Vein endothelial cell (primary cell): ENCODE measurements around a stretch of chr1.

DNA sequence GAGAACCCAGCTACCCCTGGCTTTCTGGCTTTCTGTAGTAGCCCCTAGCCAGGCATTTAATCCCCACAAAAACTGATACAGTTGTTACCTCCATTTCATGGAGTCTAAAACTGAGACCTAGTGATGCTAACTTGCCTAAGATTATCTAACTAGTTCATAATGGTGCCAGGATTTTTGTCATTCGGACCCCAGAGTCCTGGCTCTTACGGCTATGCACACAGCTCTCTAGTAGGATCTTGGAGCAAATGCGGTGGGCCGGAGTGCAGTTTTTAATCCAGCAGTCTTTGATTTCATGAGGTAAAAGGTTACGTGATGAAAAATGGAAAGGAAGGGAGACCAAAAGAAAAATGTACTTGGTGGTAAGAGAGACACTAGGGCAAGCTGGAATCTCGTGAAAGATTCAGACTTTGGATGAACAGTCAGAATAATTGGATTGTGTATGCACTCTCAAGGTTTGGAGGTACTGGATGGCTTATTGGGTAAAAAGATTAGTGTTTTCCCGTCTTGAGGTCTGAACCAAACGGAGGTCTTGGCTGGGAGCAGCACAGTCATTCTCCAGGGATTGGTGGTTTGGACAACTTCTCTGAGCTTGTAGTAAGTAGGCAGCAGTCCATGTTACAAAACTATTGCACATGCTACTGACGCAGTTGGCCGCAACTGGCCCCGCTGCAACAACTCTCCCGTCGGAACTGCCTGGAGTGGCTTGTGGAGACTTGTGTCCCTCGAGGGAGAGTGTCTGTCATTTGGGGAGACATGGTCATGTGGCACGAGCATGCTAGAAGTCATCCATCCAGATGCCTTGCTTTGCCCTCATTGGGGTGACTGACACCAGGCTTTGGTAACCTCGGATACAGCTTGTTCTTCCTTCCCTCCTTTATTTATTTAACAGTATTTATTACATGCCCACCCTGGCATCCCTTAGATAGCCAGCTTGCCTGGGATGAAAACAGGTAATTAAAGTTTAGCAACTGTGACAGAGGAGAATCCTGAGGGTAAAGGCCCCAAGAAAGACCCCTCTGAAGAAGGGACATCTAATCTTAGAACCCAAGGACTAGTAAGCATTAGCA lies 276.1 kb downstream of the TM2D1 start:
- CAGE, long polyA plus RNA = no peak

GRCh38 chr1:61450240-61451263 lies 274.4 kb downstream of the TM2D1 start:
- CAGE, long polyA plus RNA = no peak

DNA sequence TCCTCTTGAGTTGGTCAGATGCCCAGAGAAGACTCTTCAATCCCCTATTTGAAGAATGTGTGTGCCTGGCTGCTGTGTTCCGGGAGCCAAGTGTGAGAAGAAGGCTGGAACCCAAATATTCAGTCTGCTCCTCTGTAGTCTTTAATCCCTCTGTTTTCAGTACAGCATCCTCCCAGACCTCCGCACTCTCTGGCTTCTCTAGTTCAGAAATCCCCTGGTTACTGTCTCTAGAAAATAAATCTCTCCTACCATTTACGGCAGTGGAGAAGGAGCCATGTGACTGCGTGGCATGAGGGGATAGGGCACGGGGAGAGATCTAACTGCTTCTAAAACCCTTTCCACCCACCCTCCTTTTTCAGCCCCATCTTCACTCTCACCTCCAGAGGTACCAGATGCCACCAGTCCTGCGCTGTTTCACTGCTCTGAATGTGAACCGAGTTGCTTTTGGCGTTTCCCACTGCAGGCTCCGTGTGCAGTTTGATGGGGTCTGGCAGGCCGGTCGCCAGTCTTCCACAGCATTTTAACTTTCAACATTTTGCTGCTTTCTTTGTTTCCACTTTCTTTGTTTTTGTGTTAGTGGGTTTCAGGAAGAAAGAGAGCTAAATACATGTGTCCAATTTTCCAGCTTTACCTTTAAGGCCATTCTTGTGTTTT lies 133.2 kb downstream of the TM2D1 start:
- CAGE, long polyA plus RNA = no peak

DNA sequence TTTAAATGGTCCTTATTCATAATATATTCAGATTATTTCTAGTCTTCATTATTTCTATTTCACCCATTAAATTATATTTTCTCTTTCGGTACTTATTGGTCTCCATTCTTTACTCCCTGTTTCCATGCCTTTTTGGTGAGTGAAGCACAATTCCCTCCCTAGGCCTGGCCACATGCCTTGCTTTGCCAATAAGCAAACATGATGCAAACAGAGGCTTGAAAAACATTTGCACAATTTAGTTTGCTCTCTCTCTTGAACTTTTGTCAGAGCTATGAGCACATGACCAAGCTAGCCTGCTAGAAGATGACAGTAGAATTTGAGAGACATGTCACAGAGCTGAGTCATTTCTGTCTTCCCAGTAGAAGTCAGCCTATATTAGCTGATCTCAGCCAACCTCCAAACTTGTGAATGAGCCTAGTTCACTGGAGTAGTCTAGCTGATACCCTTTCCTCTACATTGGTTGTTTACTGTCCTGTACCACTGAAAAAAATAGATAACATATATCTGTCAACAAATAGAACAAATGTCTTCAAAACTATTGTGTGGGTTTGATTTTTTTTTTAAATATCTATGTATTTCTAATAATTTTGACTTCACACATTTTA lies 24.6 kb downstream of the ANGPTL3 start:
- CAGE, long polyA plus RNA = no peak

GRCh38 chr1:62800813-62801138 lies 16.8 kb downstream of the ATG4C start:
- CAGE, long polyA plus RNA = no peak

- CAGE, long polyA plus RNA = no peak
Measured at GRCh38 chr1:63487664-63488135, 35.3 kb downstream of the ITGB3BP start.

DNA sequence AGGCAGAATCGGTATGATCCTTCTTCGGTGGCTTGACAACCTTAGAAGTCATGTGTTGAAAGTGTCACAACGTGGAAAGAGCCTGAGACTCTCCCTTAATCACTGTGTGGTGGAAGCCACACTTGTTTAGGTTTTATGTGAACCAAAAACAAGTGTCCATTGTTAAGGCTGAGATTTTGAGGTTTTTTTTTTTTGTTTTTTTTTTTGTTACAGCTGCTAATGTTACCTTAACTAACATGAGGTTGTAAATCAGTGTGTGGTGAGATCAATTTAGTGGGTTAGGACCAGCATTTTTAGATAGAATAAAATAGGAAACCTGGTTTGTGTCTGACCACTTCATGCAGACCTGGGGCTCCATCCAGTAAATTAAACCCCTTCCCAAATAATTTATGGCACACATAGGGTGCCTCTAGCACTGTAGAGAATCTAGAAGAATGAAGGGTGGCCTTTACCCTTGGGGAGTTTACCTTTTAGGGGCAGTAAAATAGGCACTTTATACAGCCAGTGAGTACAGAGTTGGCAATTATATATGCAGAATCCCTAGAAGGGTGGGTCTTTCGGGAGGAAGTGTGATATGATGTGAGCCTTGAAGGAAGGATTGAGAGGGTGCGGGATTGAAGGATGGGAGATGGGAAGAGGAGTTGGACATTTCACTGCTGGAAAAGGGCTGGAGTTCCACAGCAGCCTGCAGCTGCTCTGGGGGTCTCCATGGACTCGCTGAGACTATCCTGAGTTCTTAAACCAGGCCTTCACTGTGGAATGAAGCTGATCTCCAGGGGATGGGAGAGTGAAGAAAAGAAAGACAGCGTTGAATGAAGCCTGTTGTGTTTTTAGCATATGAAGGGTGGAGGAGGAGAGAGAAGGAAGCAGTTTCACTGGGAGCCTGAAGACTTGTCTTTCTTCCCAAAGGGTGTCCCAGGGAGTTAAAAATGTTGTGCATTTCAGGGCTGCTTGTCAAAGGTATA lies 8.8 kb downstream of the ROR1 start:
- CAGE, long polyA plus RNA = no peak

DNA sequence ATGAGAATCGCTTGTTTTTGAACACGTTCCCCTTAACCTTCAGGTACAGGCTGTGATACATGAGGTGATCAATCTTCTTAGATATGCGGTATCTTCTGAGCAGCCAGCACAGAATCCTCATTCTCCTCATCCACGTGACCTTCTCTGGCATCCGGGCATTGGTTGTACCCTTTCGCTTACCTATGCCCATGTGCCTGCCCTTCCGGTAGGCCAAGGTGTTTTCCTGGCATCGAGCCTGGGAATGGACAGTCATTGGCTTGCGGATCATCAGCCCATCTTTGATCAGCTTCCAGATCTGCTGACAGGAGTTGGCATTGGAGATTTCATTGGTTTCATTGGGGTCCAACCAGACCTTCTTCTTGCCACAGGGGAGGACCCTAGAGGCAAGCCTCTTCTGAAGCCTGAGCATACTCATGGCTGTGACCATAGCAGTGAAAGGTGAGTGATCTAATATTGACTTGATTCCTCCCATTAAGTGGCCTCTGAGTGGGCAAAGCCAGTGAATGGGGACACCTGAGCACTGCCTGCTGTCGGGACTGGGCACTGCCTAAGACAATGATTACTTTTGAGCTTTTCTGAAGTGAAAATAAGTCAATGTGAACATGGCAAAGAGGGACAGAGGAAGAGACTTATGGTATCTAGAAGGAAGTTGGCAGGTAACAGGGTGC lies 15.2 kb downstream of the ROR1 start:
- CAGE, long polyA plus RNA = no peak

GRCh38 chr1:63892384-63893475 lies 118.9 kb downstream of the ROR1 start:
- CAGE, long polyA plus RNA = no peak

- CAGE, long polyA plus RNA = no peak
Measured at GRCh38 chr1:64474561-64475263, 4.8 kb downstream of the CACHD1 start.

DNA sequence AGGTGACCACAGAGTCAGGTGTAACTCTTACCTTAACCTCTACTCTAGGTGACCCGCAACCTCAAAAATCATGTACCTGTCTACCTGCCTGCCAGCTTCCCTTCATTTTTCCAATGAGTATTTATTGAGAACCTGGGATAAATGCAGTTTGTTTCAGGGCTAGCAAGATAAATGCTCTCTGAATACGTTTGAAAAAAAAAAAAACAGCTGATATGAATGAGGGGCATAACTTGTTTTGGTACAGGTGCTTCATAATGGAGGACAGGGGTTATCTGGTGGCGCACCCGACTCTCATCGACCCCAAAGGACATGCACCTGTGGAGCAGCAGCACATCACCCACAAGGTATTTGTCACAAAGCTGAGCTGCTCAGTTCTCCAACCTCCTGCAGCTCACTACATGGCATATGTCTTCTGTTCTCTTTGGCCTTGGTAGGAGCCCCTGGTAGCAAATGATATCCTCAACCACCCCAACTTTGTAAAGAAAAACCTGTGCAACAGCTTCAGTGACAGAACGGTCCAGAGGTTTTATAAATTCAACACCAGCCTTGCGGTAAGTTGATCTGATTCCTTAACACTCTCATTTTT lies 71.9 kb upstream of the RAVER2 start:
- CAGE, long polyA plus RNA = no peak

DNA sequence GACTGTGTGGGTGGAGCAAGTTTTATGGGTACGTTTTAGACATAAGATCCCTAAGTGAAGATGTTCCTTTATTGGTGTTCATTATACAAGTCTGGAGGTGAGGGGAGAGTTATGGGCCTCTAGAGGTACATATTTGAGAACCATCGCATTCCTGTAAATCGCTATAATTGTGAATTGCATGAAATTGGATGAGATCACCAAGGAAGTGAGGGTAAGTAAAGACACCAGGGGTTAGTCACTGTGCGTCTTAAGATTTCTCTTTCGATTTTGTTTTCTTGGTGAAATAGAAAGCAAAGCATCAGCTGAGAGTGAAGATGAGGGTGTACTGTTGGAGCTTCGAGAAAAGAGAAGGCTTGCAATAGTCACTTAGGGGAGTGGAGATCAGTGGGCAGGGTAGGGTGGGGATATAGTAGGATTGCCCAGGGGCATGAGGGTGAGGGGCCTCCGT lies 82.1 kb downstream of the RAVER2 start:
- CAGE, long polyA plus RNA = no peak

GRCh38 chr1:64839494-64840054 lies 94.7 kb downstream of the RAVER2 start:
- CAGE, long polyA plus RNA = no peak

- CAGE, long polyA plus RNA = no peak
Measured at GRCh38 chr1:64846532-64847126, 101.8 kb downstream of the RAVER2 start.

DNA sequence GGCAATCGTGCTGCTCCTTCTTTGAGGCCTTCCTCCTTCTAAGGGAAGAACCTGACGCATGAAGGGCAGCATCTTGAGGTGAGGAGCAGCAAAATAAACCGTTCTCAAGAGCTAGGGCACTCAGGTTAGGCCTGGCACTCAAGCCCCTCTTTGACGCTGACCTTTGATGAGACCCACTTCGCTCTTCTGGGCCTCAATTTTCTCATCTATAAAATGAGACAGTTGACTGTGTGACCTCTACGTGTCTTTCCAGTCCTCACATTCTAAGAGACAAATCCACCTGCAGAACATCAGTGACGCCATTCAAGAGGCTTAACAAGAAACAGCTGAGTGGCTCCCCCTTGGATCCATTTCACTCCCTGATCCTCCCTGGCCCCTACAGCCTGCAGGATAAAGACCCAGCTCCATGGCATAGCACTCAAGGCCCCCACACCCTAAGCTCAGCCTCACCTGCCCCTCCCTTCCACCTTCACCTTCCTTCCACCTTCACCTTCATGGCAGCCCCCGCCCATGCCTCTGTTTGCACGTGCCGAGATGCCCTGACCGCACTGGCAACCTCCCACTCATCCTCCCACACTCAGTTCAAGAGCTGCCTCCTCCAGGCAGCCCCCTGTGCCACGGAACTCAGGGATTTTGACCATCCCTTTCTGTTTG lies 109.6 kb downstream of the RAVER2 start:
- CAGE, long polyA plus RNA = no peak

DNA sequence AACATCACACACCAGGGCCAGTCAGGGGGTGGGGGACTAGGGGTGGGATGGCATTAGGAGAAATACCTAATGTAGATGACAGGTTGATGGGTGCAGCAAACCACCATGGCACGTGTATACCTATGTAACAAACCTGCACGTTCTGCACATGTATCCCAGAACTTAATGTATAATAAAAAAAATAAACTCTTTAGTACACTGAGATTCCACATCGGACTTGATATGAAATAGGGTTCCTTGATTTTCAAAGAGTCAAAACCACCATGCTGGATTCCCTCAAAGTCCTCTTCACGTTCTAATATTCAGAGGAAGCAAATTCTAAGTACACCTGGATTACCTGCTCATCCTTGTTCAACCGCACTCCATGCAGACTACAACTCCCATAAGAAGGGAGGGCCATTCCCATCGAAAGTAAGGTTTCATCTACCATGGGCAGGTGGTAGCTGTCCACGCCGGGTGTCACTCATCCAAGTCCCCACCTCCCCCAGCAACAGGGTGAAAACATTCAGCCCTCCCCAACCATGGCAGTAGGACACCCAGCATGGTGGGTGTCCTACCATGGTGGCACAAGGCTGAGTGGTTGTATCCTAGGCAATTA lies 35.3 kb downstream of the JAK1 start:
- CAGE, long polyA plus RNA = no peak

DNA sequence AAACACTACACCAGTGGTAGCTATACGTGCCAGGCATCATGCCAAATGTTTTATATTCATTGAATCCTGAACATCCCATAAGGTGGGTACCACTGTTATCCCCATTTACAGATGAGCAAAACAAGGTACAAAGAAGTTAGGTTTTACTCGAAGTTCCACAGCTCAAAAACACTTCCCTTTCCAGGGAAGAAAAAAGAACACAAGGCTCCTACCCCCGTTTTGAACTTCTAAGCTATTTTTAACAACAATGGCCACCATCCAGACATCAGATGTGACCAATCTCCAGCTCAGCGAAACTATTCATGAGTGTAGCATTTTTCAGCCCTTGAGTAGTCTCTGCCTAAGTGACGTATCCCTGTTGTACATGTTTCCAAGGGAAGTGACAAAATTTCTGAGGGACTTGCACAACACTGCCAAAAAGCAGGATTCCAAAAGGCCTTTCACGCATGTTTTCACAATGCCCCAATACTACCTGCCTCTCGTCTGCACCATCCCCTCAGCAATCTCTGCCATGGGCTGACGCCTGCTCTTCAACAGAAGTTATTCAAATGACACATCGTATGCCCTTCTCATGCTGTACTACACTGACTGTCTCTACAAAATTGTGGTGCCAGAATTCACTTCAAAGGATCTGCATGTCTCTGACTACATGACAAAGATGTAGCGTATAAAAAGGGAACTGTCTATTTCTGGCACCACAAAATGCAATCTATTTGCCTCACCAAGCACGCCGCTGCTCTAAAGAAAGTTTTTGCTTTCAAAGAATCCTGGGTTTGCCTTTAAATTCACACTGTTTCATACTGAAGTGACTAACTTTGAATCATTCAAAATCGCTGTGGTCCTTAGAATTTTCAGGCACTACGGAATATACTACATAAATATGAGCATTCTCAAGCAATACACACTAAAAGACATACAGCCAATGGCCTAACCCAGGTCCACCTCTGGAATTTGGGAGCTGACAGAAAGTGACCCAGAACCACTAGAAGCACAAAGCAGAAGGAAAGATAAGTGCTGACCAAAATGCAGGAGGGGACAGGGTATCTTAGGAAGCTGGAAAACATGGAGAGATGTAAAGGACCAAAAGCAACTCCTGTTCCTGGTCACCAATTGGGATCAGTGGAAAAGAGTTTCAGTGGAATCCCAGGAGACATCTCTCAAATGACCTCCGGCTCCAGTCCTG lies 32.9 kb downstream of the JAK1 start:
- CAGE, long polyA plus RNA = no peak

DNA sequence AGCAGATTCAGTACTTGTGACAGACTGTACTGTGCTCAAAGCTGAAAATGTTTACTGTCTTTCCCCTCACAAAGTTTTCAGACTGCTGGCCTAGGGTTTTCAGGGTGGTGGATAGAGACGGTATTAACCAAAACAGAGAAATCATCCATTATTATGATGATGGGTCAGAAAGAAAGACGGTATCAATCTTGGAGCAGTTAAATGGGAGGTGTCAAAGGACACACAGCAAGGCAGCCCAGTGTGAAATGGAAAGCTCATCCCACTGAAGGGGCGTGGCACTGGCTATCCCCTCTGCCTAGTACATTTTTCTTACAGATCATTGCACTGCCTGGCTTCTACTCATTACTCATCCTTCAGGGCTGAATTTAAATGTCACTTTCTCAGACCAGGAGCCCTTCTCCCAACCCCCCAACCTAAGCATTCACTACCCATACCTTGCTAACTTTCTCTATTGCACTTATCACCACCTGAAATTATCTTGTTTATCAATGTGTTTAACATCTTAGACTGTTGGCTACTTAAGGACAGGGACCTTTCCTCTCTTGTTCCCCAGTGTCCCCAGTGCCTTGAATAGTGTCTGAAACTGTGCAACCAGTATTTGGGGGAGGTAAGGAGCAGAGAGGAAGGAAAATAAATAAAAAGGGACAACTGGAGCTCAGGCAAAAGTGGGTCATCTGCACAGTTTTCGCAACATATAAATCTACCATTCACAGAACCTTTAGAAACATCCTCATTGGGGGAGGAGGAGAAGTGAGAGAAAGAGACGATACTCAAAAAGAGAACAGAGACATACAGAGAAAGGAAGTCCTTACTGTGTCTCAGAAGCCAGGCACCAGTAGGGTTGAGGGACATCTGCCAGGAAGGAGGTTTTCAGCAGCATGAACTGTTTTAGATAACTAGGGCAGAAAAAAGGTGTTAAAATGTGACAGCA lies 10.0 kb downstream of the JAK1 start:
- CAGE, long polyA plus RNA = no peak

DNA sequence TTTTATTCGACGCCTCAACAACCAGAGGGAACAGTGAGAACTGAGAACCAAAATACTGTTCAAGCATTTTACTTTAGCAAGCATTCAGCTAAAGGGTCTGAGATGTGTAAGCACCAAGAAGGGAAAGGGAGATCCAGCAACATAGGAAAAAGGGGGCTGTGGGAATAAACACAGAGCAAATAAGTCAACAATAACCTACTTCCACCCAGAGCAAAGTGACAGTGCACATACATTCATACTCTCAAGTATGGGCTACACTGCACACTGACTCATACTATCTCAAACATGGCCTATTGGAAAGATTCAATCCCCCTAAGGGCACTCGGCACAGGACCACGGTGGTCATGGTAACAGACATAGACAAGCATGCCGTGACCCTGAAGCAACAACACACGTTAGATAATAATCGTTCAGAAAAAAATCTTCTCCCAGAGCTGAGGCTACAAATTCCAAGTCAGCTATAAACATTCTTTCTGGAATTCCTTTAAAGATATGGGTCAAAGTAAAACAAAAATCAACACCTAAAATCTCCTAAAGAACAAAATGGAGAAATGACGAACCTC lies 16.7 kb upstream of the JAK1 start:
- CAGE, long polyA plus RNA = no peak

GRCh38 chr1:65003011-65003639 lies 36.8 kb upstream of the JAK1 start:
- CAGE, long polyA plus RNA = no peak